ENCODE measurements around the gene NBPF8.

GRCh38 chr1:118291610-118292227 lies 106.7 kb upstream of the SPAG17 start:
- PRO-cap, 3 experiments = no peak in any of the 3 experiments
- RAMPAGE, long total RNA, 4 experiments = no peak in any of the 4 experiments
- RRBS = no CpG with 5 or more reads among the region's 7 CpGs

GRCh38 chr1:118963413-118964135 lies 24.6 kb downstream of the TBX15 start:
- PRO-cap, 3 experiments = no peak in any of the 3 experiments
- RAMPAGE, long total RNA, 4 experiments = no peak in any of the 4 experiments
- RRBS = no CpG with 5 or more reads among the region's 3 CpGs

- PRO-cap, 3 experiments = peak in 1 of 3 experiments; most common minus-strand start chr1:119141144 (in 1)
- RAMPAGE, long total RNA, 4 experiments = no peak in any of the 4 experiments
- RRBS = no CpG with 5 or more reads among the region's 14 CpGs
Measured at GRCh38 chr1:119140880-119141551, 563 bp upstream of the WARS2 start.

DNA sequence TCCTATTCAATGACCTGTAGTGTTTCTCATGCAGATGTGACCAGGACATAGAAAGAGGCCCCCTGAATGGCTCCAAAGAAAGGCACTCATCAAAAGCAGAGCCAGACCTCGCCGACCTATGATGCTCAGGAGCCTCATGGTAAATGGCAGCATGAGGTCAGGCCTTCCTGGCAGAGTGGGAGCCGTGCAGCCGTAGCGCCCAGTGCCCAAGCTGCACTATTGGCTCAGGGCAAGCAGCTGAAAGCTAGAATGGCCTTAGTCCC lies 42.3 kb upstream of the HAO2 start:
- PRO-cap, 3 experiments = no peak in any of the 3 experiments
- RAMPAGE, long total RNA, 4 experiments = no peak in any of the 4 experiments
- RRBS = no CpG with 5 or more reads among the region's 5 CpGs

GRCh38 chr1:119341228-119342004 lies 27.2 kb upstream of the HAO2 start:
- PRO-cap, 3 experiments = no peak in any of the 3 experiments
- RAMPAGE, long total RNA, 4 experiments = no peak in any of the 4 experiments
- RRBS = no CpG with 5 or more reads among the region's 5 CpGs

- PRO-cap, 3 experiments = no peak in any of the 3 experiments
- RAMPAGE, long total RNA, 4 experiments = no peak in any of the 4 experiments
- RRBS = no CpG with 5 or more reads among the region's 2 CpGs
Measured at GRCh38 chr1:119653644-119654099, 5.6 kb upstream of the ZNF697 start.

DNA sequence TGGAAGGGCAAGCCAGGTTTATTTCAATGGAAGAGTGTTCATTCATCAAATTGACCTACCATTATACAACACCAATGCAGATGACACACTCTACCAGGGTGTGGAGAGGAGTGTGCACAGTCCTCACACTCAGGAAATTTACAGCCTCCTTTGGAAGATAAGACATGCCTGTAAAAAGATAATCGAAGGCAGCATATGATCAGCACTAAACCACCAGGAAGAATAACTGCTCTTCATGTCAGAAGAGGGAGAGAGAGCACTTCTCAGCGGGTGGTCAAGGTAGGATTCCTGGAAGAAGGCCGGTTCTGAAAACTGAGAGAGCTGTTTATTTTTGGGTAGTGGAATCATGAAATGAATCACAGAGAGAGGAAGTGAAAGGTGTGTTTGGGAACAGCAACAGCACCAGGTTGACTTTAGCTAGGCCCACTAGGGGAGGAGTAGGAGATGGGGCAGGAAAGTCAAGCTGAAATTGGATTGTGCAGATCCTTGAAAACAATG lies 14.0 kb upstream of the ZNF697 start:
- PRO-cap, 3 experiments = no peak in any of the 3 experiments
- RAMPAGE, long total RNA, 4 experiments = no peak in any of the 4 experiments
- RRBS = no CpG with 5 or more reads among the region's 3 CpGs

GRCh38 chr1:119782649-119783810 lies 14.3 kb upstream of the HMGCS2 start:
- PRO-cap, 3 experiments = no peak in any of the 3 experiments
- RAMPAGE, long total RNA, 4 experiments = no peak in any of the 4 experiments
- RRBS = no CpG with 5 or more reads among the region's 10 CpGs

DNA sequence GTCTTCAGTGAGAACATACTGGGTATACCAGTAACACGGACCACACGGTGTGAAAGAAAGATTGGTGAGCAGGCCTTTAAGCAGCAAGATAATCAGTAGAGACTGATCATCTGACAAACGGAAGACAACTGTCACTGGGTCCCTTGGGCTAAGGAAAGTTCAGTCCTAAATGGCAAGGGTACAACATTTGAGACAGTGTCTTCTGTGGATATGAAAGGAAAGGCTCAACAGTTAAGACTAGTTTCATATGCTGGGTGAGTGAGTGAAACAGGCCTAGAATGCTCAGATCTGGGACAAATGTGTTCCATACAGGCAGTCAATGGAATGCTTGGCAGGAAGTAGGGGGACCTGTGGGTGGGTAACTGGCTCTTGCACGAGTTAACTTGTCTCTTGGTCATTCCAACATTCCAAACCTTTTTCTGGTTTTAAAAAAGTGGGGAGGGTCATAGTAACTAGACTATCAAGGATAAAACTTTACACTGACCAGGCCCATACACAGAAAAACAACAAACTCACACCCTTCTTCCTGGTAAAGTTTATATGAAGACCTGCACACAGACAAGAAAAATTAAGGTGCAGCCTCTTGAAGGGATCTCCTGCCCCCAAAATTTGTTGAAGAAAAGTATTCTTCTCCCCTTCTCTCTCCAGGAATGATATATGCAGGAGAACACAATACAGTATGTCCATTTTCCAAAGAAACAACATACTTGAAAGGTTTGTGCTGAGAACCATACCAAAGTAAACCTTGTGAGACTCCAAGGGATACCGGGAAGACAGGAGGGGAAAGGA lies 17.8 kb upstream of the ADAM30 start:
- PRO-cap, 3 experiments = no peak in any of the 3 experiments
- RAMPAGE, long total RNA, 4 experiments = start-site peak on the minus strand in 1 of 4 experiments, centred at position 648 of the sequence, 20 reads per replicate
- RRBS = no CpG with 5 or more reads among the region's 5 CpGs

DNA sequence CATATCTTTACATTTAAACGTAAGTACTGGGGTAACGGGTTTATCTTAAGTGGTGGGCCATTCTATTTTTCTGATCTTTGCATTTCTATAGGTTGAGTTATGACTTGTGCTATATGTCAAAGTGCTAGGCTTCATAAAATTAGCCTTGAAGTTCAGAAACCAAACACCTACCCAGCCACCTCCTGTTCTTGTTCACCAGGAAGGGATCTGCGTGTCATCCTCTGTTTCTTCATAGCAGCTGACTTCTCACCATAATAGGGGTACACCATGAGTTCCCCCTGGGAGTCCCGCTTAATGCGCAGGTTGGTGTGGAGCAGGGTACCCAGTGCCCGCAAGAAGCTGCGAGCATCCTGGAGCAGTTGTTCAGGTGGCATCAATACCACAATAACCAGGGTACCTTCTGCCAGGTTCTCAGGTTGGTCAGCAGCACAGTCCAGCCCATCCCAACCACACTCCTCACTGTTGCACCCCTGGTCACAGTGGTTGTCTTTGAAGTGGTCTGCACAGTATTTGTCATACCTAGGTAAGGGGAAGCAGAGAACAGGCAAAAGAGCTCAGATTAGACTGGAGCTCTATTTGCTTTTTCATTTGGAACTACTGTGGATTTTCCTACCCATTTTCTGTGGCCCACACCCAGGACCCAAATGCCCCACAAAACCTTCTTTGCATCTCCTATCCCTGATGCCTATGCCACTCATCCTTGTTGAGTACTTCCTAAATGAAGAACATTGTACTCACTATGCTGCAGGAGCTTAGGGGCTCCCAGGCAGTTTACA lies 27.3 kb upstream of the ADAM30 start:
- PRO-cap, 3 experiments = no peak in any of the 3 experiments
- RAMPAGE, long total RNA, 4 experiments = no peak in any of the 4 experiments
- RRBS = no CpG with 5 or more reads among the region's 7 CpGs

- PRO-cap, 3 experiments = peak in 1 of 3 experiments; most common plus-strand start chr1:119965253 (in 1)
- RAMPAGE, long total RNA, 4 experiments = no peak in any of the 4 experiments
Measured at GRCh38 chr1:119965128-119965327, 68.7 kb upstream of the ADAM30 start.

DNA sequence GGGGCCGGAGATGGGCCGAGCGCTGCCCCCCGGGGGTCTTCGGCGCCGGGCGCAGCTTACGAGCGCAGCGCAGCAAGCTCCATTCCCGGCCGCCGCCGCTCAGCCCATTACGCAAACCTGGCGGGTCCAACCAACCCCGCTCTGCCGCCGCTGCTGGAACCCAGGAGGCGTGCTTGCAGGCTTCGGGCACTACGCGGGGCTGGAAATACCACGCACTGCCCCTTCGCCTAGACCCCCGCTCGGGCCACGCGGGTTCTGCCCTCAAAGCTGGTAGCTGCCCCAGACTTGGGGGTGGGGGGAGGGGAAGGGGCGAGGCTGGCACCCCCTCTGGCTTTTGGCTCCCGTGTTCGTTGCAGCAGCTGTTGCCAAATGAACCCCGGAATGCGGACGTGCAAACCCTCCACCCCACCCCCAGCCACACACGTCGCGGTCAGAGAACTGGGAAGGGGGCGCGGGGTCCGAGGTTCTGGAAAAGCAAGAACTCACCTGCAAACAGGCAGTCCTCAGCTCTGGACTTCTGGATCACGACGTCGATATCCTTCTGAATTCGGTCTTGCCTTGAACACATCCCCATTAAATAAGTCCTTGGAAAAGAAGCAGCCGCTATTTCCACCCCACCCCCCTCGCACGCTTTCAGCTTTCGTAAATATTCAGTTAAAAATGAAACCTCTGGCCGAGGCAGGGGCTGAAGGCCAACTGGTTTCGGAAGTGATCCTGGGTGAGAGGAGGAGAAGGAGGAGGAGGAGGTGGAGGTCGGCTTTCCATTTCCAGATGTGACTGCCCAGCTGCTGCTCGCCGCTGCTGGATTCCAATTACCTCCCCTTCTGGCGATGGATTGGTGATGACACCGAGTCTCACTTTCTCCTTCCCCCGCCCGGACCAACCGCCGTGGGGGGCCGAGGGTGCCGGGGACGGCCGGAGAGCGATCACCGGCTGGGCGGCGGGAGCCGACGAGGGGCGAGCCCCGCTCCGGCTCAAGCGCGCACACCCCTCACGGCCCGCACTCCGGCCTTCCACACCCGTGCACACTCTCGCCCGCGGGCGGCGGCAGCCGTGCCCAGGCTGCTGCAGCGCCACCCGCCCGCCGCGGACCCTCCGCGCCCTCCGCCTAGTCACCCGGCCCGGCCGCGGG lies 73.2 kb upstream of the NBPF8 start:
- PRO-cap, 3 experiments = peak in 3 of 3 experiments; most common plus-strand start position 764 of the sequence (in 2); most common minus-strand start position 779 of the sequence (in 3)
- RAMPAGE, long total RNA, 4 experiments = start-site peak on the minus strand in 4 of 4 experiments, centred at positions 776 to 1,002 of the sequence, 9 to 66 reads per replicate
- RRBS = no CpG with 5 or more reads among the region's 98 CpGs

- PRO-cap, 3 experiments = no peak in any of the 3 experiments
- RAMPAGE, long total RNA, 4 experiments = start-site peak on the plus strand in 3 of 4 experiments, at chr1:120414948-120415087 at its widest, 18 to 102 reads per replicate
- RRBS = no CpG with 5 or more reads among the region's 68 CpGs
Measured at GRCh38 chr1:120414684-120415418, at the start of gene NBPF8. NBPF8 (plus strand) TSS chr1:120415035.

- PRO-cap, 3 experiments = no peak in any of the 3 experiments
- RAMPAGE, long total RNA, 4 experiments = no peak in any of the 4 experiments
- RRBS = no CpG with 5 or more reads among the region's 4 CpGs
Measured at GRCh38 chr1:120486938-120487622, 72.2 kb downstream of the NBPF8 start.

DNA sequence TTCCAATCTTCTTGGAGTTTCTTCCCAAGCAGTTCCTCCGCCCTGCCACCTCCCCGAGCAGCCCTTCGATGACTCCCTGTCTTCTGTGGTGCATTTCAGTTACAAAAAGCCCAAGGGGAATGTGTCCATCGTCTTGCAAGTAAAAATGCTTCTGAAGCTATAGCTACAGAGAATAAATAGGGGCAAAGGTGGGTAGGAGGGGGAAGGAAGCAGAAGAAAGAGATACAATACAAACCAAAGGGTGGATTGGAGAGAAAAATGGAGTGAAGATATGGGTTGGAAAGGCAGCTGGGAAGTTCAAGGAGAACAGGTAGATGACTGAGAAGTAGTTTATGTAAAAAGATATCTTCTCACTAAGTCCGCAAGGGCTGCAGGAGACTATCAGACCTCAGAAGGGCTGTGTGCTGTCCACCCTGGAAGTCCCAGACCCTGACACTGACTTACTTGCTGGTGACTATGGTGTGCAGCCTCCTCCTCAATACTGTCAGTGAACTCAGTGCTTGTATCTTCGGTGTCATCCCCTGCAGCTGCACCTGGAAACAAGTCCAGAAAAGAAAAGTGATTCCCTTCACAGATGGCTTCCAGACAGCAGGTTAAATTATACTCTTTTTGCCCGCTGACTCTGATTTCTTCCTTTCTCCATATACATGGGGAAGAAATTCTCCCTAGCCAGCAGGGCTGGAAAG lies 115.2 kb downstream of the NBPF8 start:
- PRO-cap, 3 experiments = no peak in any of the 3 experiments
- RAMPAGE, long total RNA, 4 experiments = no peak in any of the 4 experiments
- RRBS = no CpG with 5 or more reads among the region's 7 CpGs

DNA sequence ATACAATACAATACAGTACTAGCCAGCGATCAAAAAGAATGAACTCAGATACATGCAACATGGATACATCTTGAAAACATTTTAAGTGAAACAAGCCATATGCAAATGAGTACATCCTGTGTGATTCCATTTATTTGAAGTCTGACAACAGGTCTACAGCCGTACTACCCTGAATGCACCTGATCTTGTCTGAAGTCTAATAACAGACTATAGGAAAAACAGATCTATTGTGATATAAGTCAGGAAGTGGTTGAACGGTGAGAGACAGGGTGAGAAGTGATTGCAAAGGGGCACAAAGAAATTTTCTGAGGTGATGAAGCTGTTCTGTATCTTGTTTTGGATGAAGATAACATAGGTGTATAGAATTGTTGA lies 147.0 kb downstream of the NBPF8 start:
- PRO-cap, 3 experiments = no peak in any of the 3 experiments
- RAMPAGE, long total RNA, 4 experiments = no peak in any of the 4 experiments
- RRBS = no CpG with 5 or more reads among the region's 3 CpGs

DNA sequence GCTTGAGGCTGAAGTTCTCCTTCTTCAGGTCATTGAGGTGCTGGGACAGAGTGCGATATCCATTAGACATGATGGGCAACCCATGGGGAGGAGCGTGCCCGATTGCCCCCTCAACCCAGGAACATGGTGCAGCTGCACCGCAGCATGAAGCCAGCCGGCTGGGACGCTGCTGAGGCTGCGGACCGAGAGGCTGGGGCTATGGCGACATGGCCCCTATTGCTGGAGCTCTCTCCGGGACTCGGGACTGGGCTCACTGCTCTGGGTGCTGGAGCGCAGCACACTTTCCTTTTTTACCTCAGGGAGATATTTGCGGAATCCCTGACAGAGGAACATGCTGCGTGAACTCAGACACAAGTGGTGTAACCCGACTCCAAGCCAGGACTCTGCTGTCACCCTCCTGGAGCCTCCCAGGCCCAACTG lies 103.3 kb upstream of the NOTCH2NLR start:
- PRO-cap, 3 experiments = no peak in any of the 3 experiments
- RAMPAGE, long total RNA, 4 experiments = no peak in any of the 4 experiments
- RRBS = no CpG with 5 or more reads among the region's 15 CpGs

DNA sequence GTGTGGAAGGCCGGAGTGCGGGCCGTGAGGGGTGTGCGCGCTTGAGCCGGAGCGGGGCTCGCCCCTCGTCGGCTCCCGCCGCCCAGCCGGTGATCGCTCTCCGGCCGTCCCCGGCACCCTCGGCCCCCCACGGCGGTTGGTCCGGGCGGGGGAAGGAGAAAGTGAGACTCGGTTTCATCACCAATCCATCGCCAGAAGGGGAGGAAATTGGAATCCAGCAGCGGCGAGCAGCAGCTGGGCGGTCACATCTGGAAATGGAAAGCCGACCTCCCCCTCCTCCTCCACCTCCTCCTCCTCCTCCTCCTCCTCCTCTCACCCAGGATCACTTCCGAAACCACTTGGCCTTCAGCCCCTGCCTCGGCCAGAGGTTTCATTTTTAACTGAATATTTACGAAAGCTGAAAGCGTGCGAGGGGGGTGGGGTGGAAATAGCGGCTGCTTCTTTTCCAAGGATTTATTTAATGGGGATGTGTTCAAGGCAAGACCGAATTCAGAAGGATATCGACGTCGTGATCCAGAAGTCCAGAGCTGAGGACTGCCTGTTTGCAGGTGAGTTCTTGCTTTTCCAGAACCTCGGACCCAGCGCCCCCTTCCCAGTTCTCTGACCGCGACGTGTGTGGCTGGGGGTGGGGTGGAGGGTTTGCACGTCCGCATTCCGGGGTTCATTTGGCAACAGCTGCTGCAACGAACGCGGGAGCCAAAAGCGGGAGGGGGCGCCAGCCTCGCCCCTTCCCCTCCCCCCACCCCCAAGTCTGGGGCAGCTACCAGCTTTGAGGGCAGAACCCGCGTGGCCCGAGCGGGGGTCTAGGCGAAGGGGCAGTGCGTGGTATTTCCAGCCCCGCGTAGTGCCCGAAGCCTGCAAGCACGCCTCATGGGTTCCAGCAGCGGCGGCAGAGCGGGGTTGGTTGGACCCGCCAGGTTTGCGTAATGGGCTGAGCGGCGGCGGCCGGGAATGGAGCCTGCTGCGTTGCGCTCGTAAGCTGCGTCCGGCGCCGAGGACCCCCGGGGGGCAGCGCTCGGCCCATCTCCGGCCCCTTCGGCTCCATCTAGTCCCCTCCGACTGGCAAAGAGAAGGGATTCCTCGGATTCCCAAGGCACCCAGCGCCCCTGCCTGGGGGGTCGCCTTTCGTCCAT lies 23.7 kb downstream of the PPIAL4A start:
- PRO-cap, 3 experiments = peak in 3 of 3 experiments; most common plus-strand start position 191 of the sequence (in 3)
- RAMPAGE, long total RNA, 4 experiments = start-site peak on the plus strand in 3 of 4 experiments, centred at positions 218 to 740 of the sequence, 6 to 14 reads per replicate
- RRBS = no CpG with 5 or more reads among the region's 88 CpGs

GRCh38 chr1:120914036-120914673 lies 24.6 kb downstream of the PPIAL4A start:
- PRO-cap, 3 experiments = peak in 1 of 3 experiments; most common plus-strand start chr1:120914227 (in 1); most common minus-strand start chr1:120914125 (in 1)
- RAMPAGE, long total RNA, 4 experiments = start-site peak on the minus strand in 2 of 4 experiments, at chr1:120914055-120914113 at its widest, 15 to 22 reads per replicate
- RRBS = no CpG with 5 or more reads among the region's 39 CpGs

- PRO-cap, 3 experiments = no peak in any of the 3 experiments
- RAMPAGE, long total RNA, 4 experiments = start-site peak on the minus strand in 1 of 4 experiments, at chr1:121052147-121052167 at its widest, 12 reads per replicate
- RRBS = no CpG with 5 or more reads among the region's 31 CpGs
Measured at GRCh38 chr1:121051921-121052376, 132.2 kb downstream of the FAM72B start.